Penis (tissue), 1 donor: ENCODE measurements around a stretch of chr2.

- PRO-cap: no peak
Observed at GRCh38 chr2:126688862-126689265, 32.9 kb downstream of the GYPC start.

- PRO-cap: no peak
Observed at GRCh38 chr2:126719370-126720294, 63.7 kb downstream of the GYPC start.

- PRO-cap: no peak
Observed at GRCh38 chr2:126971256-126971702, 72.6 kb downstream of the TEX51 start.

- PRO-cap: no peak
Observed at GRCh38 chr2:127024518-127025059, 82.4 kb downstream of the BIN1 start.

GRCh38 chr2:127052165-127052733, 54.7 kb downstream of the BIN1 start:
- PRO-cap: no peak

DNA sequence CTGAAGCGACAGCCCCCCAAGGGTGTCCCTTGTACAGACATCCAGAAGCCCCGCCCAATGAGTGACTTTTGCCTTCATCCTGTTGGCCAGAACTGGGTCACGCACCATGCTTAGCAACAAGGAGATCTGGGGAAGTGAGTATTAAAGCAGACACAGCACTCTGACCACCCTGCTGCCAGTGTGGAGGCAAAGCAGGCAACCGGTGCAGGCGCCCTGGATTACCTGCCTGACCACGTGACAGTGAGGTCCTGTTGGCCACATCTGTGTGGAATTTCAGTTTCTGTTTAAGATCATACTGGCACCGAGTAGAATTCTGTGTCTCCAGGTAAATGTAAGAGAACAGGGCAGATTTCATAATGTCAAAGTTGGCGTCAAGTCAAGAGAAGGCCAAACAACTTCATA, 21.6 kb upstream of the BIN1 start:
- PRO-cap: no peak

DNA sequence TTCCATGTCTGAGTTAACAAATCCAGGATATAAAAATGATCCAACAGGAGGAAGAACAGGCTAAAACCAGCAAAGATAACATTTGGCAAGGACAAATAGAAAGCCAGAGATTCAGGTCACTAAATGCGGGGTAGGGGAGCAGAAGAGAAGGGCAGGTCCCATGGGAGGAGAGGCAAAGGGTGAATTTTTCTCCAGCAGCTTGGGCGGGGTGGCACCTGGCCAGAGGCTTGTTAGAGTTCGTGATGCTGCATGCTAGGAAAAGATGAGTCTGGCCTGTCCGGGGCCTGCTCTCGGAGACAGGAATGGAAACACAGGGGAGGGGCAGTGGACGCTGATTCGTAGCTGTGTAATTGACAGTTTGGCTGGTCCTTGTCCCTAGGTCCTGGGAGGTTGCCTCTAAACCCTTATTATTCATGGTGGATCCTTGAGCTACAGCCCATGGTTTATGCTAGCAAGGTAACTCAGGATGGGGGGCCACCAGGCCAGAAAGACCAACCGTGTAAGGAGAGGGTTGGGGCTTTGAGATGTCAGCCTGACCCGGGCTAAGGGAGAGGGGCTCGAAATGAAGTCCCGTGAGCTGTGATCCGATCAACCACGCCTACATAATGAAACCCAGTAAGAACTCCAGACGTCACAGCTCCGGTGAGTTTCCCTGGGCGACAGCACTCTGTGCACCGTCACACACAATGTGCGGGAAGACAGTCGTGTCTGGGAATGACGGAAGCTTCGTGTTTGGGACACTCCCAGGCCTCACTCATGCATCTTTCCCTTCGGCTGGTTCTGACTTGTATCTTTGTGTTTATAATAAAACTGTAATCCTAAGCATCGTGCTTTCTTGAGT, 44.5 kb downstream of the CYP27C1 start:
- PRO-cap: bidirectional peak, plus-strand start outside the sequence, minus-strand start at position 669 of the sequence

GRCh38 chr2:127184927-127185477, 35.1 kb downstream of the CYP27C1 start:
- PRO-cap: no peak

DNA sequence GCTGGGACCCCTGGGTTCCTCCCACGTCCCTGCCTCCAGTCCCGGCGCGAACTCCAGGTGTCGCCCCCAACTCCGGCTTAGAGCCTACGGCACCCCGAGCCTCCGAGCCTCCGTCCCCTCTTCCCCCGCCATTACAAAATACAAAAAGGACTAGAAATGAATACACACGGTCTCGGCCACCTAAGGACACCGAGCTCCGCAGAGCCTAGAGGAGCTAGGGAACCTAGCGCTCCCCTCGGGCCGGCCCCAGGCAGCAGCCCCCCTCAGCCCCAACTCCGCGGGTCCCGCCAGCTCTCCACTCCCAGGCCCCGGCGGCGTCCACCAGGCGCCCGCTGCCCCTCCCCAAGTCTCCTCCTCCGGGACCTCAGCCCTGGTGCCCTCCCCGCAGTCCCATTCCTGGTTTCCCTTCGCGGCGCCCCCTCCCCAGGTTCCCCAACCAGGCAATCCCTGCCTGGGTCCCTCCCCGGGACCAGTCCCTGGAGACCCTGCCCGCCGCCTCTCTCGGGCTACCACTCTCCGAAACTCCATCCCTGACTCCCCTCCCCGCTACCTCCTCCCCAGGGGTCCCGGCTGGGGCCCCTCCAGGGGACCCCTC, 1.0 kb downstream of the CYP27C1 start:
- PRO-cap: bidirectional peak, plus-strand start at position 387 of the sequence, minus-strand start at position 300 of the sequence

- PRO-cap: no peak
Observed at GRCh38 chr2:127224987-127225380, 4.9 kb upstream of the CYP27C1 start.

GRCh38 chr2:127330715-127331366, 36.9 kb upstream of the ERCC3 start:
- PRO-cap: no peak

GRCh38 chr2:127386670-127387080, 1.1 kb downstream of the MAP3K2 start:
- PRO-cap: no peak

DNA sequence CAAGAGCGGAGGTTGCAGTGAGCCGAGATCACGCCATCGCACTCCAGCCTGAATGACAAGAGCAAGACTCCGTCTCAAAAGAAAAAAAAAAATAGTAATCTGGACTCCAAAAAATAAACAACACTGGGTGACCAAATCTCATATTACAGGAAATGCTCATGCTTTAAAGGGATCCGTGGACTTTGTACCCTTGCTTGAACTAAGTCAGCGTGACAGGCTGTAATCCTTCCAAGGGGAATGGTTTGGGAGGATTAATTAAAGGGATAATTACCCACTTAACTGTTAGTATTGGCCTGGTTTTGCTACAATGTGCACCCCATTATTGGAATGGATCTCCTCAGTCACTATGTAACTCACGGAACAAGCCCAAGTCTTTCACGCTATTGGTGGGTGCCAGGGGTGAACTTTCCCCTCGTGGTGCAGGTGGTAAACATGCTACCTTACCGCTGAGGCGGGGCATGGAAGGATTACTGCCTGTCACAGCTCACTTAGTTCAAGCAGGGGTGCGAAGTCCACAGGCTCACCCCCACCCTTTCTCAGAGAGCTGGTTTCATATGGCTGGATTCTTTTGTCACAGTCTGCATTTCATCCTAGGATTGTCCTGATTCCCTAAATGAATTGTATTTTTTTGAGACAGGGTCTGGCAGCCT, 36.8 kb downstream of the PROC start:
- PRO-cap: no peak

DNA sequence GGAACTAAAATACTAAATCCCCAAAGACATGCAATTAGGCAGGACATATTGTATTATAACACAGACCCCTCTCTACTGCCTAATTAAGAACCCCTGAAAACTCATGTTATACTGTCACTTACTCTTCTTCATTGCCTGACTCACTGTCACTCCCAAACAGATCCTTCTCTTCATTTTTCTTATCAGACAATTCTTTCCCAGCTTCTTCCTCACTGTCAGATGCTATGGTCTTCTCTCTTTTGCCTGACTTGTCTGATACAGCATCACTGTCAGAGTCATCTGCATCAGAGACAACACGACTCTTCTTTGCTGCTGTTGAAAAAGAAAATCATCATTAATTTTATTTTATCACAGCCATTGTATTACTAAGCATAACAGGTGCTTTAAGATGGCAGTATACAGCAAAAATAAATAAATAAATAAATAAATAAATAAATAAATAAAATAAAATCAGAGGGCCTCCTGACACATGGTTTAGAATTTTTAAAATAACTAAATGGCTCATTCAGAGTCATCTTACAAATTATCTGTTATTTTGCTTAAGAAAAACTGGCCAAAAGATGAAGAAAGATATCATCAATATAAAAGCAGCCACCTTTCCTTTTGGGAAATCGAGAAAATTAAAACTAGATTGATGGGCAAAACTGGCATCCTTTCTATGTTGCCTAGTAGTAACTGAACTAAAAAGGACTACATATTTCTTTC, 22.9 kb downstream of the IWS1 start:
- PRO-cap: no peak

- PRO-cap: no peak
Observed at GRCh38 chr2:127629447-127629646, 16.6 kb upstream of the GPR17 start.

GRCh38 chr2:127646642-127647075, 706 bp downstream of the GPR17 start:
- PRO-cap: no peak

GRCh38 chr2:127663674-127664461, 11.5 kb downstream of the LIMS2 start:
- PRO-cap: no peak

- PRO-cap: unidirectional peak, plus-strand start at chr2:127674349; unidirectional peak, plus-strand start at chr2:127674584; unidirectional peak, plus-strand start at chr2:127674606
Observed at GRCh38 chr2:127674033-127674695, 1.2 kb downstream of the LIMS2 start.

- PRO-cap: no peak
Observed at GRCh38 chr2:127715575-127716431, 14.5 kb downstream of the SFT2D3 start.

GRCh38 chr2:127747629-127748962, 46.8 kb downstream of the SFT2D3 start:
- PRO-cap: no peak